Esophagus squamous epithelium (tissue), 4 donors: ENCODE measurements around a stretch of chr3.

- PRO-cap: no peak
- RAMPAGE, long total RNA, 4 experiments: no peak in any of the 4 experiments
Measured at GRCh38 chr3:181710410-181711298, 1.1 kb upstream of the SOX2 start.

DNA sequence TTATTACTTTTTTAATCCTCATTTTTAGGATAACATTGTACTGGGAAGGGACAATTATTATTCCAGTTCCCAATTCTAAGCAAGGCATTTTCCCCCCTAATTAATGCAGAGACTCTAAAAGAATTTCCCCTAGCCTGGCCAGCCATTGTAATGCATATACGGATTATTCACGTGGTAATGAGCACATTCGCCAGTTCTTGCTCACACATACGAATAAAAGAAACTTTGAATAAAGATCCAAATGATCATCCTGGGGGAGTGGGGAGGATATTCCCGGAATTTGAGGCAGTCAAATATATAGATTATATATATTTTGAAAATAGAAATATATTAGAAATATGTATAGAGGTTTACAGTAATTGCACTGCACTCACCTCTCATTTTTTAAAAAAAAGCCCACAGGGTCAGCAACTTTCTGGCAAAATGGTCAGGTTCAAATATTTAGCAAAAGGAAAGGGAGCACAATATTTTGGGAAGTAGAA is 4.3 kb downstream of the SOX2 start:
- PRO-cap: no peak
- RAMPAGE, long total RNA, 4 experiments: no peak in any of the 4 experiments

DNA sequence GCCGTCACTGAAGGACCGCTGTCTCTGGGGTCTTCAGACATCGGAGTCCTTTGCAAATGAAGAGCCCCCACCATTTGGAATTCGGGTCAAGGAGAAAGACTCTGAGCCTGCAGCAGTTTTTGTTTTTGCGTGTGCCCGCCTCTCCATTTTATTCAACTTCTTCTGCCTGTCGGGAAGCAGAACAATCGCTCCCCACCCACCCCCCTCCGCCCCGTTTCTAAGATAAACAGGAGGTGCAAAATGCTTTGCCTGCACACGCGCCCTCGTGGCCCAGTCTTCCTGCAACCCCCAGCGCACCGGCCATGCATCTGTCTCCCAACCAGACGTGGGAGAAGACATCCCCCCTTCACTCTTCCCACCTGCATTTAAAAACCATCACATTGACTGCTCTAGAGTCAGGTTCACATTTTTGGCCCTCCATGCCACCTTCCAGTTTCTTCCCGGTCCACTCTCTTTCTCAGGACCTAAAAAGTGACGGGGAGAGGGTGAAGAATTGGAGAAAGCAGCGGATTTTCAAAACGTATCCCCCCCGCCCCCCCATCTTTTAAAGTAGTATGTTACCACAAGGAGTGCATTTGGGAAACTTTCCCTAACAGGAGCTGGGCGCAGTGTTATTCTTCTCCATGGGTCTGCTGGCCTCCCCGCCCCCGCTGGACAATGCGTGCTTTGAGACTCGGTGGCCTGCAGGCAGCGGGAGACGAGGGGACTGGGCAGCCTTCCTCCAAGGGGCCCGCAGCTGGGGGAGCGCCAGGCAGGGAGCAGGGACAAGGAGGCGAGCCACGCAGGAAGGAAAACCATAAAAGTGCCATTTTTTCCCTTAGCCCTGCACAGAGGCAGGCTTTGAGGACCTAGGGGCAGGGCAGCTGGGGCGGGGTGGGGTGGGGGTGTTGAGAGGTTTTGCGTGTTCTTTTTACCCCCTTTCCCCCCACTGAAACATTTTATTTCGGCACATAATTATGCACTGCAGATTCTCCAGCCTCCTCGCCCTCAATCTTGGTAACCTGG is 13.9 kb downstream of the SOX2 start:
- PRO-cap: no peak
- RAMPAGE, long total RNA, 4 experiments: no peak in any of the 4 experiments

GRCh38 chr3:183179150-183180023 is 16.9 kb upstream of the LAMP3 start:
- PRO-cap: unidirectional peak, minus-strand start at chr3:183179607
- RAMPAGE, long total RNA, 4 experiments: no peak in any of the 4 experiments

DNA sequence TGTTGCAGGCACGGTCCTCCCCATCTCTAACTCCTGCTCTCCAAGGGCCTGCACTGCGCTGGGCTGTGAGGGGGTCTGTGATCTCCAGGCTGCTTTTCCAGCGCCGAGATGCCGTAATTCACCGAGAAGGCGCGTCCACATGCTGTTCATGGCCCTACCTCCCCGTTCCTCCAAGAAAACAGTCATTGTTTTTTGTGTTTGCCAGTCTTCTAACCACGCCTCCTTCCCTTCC is 17.6 kb upstream of the LAMP3 start:
- PRO-cap: no peak
- RAMPAGE, long total RNA, 4 experiments: no peak in any of the 4 experiments

- PRO-cap: no peak
- RAMPAGE, long total RNA, 4 experiments: no peak in any of the 4 experiments
Measured at GRCh38 chr3:183210486-183210813, 42.6 kb upstream of the B3GNT5 start.

DNA sequence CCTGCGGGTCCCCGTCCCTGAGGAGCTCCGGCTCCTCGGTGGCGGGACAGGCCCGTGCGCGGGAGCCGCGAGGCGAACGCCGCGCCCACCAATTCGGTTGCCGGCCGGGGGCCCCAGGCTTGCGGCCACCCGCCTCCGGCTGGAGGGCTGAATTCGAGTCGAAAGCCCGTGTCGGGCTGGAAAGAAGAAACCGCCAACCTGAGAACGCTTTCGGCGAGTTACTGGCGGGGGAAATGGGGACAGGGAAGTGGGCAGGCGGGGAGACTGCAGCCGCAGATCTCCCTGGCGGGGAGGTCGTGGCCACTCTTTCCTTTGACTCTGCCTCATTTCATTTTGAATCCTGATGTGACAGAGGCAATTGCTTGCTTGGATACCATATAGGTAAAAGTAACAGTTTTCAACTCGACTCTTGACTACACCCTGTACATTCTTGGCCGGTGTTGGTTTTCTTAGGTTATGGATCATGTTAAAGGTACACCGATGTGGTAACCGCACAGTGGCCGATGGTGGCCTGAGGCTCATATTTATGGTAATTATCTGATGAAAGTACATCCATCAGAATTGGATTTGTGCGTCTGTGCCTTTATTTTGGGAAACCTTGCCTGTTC is 1.6 kb downstream of the B3GNT5 start:
- PRO-cap: unidirectional peak, minus-strand start at position 40 of the sequence
- RAMPAGE, long total RNA, 4 experiments: no peak in any of the 4 experiments

DNA sequence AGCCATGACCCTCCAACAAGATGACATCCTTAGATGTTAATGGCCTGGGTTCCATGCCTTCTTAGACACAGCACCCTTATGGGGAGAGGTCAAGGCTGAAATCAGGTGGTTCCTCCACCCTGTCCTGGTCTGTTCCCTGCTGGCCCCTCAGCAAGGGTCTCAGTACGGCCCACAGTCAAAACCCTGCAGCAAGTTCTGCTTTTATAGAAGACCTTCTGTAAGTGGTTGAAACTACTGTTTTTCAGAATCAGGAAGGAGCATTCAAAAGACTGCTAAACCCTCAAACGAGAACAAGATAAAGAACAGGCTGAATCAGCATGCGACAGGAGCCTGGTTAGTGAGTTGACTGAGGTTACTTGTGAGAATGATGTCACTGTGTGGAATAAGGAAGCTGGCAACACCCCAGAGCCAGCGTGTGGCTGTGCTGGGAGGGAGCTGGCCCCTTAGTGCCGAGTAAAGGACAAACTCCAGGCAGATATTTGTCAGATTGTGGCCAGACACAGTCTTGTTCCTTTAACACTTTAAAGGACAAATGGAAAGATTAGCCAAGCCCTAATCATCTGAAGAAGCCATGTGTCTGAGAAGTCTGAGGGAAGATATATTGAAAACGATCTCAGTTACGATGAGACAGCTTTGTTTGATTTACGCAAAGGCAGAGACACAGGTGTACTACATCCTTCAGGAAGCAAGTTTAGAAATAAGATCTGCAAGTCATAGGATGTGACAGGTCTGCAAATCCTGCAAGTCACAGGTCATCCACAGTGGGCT is 53.9 kb downstream of the B3GNT5 start:
- PRO-cap: bidirectional peak, plus-strand start at position 405 of the sequence, minus-strand start at position 348 of the sequence
- RAMPAGE, long total RNA, 4 experiments: no peak in any of the 4 experiments

DNA sequence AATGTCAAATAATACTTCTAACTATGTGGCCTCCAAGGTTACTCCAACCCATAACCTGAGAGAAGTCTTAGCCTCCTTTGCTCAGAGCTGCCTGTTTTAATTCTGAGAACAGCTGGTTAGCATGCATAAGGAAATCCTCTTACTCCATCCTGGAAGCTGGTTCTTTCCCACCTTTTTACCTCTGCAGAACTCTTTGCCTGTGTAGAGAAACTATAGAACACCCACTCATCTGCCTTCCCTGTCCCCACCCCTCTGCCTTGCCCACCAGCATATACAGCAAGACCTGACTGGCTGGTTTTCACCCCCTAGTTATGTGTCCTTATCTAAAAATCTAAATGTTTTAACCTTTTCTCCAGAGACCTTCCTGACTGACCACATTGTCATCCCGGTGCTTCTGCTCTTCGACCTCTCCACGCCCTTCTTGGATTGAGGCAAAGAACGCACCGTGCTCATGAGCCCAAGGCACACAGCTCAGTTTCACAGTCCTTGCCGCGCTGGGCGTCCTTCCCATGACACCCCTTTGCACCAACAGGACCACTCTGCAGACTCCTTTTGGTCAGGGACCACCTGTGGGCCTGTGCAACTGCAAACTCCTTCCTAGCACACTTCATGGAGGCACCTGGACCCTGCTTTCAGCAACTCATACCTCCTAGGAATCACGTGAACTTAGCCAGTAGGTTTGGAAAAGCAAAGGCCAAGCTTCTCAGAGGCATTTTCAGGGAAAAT is 62.6 kb downstream of the B3GNT5 start:
- PRO-cap: no peak
- RAMPAGE, long total RNA, 4 experiments: no peak in any of the 4 experiments

GRCh38 chr3:183375761-183376195 is 52.6 kb downstream of the MCF2L2 start:
- PRO-cap: no peak
- RAMPAGE, long total RNA, 4 experiments: no peak in any of the 4 experiments

GRCh38 chr3:183490561-183491336 is 62.3 kb upstream of the MCF2L2 start:
- PRO-cap: no peak
- RAMPAGE, long total RNA, 4 experiments: no peak in any of the 4 experiments

DNA sequence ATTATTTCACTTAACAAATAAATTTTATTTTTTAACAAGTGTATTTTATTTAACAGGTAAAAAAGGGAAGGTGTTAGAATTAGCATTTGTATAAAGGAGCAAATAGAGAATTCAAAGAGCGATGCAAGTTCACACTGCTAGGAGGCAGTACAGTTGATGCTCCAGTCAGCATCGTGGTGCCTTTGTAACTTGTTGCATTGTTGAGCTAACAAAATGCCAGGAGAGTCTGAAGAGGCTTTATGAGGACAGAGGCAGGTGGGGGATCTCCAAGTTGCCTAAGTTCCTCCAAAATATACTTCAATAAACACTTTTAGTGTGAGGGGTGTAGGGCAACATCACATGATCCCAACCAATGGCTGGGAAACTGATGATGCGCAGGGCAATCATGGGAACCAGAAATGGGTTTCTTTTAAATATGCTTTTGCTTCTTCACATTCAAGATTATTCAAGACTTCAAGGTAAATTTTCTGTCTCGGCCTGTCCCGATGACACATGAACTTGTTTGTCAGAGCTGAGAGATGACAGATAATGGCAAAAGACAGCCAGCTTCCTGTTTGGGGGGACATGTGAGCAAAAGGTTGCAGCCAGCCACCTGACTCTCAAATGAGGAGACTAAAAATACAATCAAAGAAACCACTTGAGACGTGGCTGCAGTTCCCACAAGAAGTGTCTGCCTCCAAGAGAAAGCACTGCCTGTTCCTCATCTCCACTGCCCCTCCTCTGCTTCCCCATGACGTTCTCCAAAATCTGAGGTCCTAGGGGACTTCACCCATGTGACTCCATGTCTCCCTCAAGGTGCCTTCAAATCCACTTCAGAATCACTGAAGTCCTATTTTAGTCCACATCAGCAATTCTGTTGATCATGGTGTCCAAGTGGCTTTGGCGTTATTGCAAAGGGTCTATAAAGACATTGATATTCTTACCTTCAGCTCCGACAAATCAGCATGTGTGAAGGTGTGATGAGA is 39.3 kb downstream of the KLHL6 start:
- PRO-cap: bidirectional peak, plus-strand start at position 662 of the sequence, minus-strand start at position 500 of the sequence; unidirectional peak, minus-strand start at position 668 of the sequence
- RAMPAGE, long total RNA, 4 experiments: no peak in any of the 4 experiments

DNA sequence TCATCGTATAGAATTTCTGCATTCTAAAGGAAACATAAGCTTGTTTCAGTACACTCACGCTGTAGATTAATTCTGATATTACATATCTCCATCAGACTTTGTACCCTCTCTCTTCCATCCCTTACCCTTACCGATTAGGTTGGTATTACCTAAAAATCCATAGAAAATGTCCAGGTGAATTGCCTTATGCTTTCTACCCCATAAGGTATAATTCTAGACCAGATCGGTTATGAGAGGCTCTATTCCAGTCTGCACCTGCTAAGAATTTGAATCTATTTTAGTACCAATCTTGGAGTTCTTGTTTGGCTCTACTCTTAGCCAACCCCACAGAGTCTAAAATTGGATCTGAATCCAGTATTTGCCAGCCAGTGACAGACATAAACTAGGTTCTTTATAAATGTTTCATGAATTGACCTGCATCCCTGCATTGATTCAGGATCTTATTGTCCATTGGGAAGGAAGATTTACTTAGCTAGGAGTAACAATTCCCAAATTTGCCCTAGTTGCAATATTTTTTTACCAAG is 6.4 kb downstream of the KLHL24 start:
- PRO-cap: no peak
- RAMPAGE, long total RNA, 4 experiments: no peak in any of the 4 experiments

- PRO-cap: no peak
- RAMPAGE, long total RNA, 4 experiments: no peak in any of the 4 experiments
Measured at GRCh38 chr3:183650069-183650538, 14.7 kb downstream of the KLHL24 start.

DNA sequence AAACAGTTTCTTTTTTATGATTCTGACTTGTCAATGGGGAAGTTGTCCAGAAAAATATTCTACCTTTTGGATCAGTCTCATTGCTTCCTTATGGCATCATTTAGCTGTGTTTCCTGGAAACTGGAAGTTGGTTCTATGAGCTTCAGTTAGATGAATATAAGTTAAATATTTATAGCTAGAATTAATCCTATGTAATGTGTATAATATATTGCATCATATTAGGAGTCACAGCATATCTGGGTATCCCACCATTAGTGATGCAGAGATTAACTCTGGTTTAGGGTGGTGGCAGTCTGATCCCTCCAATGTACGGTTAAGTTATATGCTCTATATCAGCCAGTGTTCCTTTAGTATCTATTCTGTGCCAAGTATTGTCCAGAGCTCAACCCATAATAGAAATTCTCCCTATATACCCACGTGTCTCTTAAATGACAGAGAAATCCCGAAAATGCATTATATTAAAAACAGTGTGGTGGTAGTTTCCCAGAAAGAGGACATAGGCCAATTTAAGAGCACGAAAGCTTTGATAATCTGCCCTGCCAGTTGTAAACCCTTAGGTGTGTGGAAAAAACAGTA is 19.4 kb downstream of the KLHL24 start:
- PRO-cap: no peak
- RAMPAGE, long total RNA, 4 experiments: no peak in any of the 4 experiments

GRCh38 chr3:183656494-183657310 is 21.3 kb downstream of the KLHL24 start:
- PRO-cap: no peak
- RAMPAGE, long total RNA, 4 experiments: no peak in any of the 4 experiments

- PRO-cap: bidirectional peak, plus-strand start at chr3:183699039, minus-strand start at chr3:183699035
- RAMPAGE, long total RNA, 4 experiments: no peak in any of the 4 experiments
Measured at GRCh38 chr3:183698793-183699865, 1.5 kb downstream of the YEATS2 start.

DNA sequence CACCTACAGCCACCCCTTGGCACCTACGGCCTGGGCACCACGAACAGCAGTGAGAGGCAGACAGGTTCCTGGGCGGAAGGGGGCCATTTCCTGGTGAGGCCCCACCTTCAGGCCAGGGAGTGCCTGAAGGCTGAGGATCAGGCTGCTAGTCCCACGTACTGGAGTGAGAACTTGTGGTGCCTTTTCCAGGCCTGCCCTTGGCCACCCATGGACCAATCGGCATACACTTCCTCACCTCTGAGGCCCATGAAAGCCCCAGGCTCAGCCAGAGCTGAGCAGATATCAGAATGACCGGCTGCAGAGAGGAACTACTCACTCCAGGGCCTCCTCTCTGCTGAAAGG is 15.5 kb upstream of the HTR3E start:
- PRO-cap: no peak
- RAMPAGE, long total RNA, 4 experiments: no peak in any of the 4 experiments

DNA sequence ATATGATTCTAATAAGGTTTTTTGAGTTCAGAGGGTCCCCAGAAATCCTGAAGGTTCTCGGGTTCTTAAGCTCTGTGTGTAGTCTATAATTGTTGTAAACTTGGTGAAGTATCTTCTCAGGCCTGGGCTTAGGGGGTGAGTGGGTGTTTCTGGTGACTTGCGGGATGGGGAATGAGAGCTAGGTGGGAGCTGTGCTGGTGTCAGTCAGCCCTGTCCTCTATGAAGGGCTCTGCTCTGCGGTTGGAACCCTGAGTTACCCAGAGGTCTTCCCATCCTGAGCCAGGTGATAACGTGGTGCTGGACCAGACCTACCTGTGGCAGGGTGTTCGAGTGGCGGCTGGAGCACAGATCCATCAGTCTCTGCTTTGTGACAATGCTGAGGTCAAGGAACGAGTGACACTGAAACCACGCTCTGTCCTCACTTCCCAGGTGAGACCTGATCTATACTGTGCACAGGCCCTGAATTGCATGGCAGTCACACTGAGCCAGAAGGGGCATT is 6.5 kb downstream of the EIF2B5 start:
- PRO-cap: no peak
- RAMPAGE, long total RNA, 4 experiments: no peak in any of the 4 experiments

GRCh38 chr3:184164154-184165296 is 9.3 kb downstream of the DVL3 start:
- PRO-cap: no peak
- RAMPAGE, long total RNA, 4 experiments: no peak in any of the 4 experiments